Non-pigmented ciliary epithelial cell (primary cell): ENCODE measurements around a stretch of chr6.

DNA sequence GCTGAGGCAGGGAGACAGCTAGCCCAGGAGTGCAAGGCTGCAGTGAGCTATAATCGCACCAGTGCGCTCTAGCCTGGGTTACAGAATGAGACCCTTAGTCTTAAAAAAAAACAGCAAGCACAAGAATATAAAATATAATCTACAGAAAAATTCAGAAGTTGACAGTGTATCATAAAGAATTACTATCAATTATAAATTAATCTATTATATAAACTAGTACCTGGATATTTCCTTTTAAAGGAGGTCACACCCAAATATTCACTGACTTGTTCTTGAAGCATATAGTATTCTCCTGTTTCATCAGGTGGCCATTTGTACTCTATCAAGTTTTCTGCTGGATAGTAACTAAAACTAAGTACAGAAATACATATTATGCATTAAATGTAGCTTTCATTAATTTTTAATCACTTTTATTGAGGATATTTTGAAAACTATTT, 5.7 kb downstream of the PHF10 start:
- RRBS, result no CpG with 5 or more reads among the region's 2 CpGs

GRCh38 chr6:169832147-169832962, 80.9 kb downstream of the ERMARD start:
- RRBS, result no CpG with 5 or more reads among the region's 8 CpGs

DNA sequence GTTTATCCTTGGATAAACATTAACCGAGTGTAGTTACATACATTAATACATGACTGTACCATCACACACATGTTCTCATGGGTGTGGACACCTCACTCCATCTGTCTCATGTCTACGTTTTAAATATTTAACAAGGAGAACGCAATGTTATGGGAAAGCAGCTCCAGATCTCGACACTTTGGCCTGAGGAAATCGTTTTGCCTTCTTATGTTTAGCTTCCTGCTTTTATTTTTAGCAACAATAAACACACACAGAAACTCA, 110.7 kb downstream of the ERMARD start:
- RRBS, result no CpG with 5 or more reads among the region's 5 CpGs

GRCh38 chr6:169898855-169899526, 147.6 kb downstream of the ERMARD start:
- RRBS, result no CpG with 5 or more reads among the region's 34 CpGs

- RRBS, result no CpG with 5 or more reads among the region's 16 CpGs
These were observed 238.6 kb downstream of the ERMARD start for GRCh38 chr6:169990045-169990477.

DNA sequence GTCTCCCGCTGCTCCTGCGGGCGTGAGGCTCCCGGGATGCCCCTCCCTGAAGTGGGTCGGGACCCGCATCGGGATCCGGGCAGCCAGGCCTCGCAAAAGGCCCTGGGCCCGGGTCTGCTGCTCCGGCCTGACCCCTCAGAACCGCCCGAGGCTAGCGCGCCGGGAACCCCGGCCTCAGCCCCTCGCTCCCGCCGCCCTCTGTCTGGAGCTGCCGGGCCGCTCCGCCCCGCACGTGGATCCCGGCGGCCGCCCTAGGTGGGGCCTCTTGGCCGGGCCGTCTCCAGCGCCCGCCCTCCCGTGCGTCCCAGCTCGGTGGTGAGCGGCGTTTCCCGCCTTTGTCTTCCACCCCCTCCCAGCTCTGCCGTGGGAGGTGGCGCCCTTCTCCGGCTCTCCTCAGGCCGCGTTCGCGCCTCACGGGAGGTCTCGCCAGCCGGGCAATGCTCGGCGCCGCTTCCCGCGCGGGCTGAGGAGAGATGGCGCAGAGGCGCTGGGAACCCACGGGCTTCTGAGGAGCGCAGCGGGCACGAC, 267.7 kb downstream of the DLL1 start:
- RRBS, result 30% methylated on average over 33 of the region's 60 CpGs

DNA sequence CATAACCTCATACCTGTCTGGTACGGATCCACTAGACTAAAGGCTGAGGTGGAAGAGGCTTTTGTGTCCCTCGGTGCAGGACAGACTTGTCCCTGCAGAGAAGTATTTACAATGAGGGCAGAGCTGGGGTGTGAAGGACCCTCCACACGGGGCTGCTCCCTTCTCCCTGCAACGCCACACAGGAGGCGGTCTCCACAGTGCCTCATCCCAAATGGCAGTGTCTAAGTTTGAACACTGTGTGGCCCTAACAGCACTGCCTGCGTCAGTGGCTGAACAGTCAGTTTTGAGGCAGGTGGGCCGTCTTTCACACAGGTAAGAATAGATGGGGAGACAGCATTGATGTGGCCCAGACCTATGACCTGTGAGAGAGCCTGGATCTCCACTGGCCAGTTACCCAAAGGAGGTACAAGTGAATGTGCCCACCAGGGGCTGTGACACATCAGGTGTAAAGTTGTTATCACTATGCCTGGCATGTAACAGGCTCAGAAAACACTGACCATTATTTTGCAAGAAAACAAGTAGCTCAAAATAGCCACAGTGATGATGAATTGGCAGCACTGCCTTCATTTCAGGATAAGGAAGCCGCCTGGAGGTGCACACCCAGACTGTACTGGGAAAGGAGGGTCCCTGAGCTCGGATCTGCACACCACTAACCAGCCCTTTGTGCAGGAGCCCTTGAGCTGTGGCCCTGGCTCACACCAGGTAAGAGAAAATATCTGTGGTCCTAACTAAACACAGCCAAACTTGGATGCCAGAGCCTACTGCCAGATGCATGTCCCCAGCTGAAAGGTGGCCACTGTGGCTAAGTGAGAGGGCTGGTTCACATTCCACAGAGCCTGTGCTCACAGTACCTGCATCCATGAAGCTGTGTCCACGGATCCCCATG, 246.8 kb downstream of the DLL1 start:
- RRBS, result no CpG with 5 or more reads among the region's 10 CpGs

DNA sequence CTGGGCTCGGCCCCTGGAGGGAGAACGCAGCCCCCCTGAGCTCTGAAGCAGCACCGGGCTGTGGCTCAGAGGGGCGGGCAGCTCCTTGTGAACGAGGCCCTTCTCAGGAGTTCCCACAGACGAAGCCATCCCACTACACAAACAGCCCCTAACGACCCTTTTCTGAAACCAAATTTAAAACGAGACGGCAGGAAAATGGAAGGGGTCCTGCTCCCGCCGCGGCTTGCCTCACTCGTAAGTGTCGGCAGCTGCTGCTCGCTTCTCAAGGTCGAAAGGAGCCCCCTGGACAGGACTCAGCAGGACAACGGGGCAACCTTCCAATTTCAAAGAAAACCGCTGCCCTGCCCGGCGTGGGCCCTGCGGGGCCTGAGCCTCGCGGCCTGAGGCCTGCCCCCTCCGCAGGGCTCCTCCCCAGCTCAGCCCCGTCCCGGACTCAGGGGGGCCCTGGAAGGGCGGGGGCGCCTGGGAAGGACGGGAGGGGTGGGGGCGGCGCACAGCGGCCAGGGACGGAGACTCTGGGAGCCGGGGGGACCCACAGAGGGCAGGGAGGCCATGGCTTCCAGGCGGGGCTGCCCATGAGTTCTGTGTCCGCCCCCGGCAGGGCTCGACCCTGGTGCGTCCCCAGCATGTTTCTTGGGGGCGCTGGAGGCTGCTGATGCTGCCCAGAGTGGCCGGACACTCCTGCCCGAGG, 114.8 kb downstream of the DLL1 start:
- RRBS, result 7% methylated on average over 25 of the region's 42 CpGs

GRCh38 chr6:170179342-170179503, 111.7 kb downstream of the DLL1 start:
- RRBS, result no CpG with 5 or more reads among the region's 1 CpG

DNA sequence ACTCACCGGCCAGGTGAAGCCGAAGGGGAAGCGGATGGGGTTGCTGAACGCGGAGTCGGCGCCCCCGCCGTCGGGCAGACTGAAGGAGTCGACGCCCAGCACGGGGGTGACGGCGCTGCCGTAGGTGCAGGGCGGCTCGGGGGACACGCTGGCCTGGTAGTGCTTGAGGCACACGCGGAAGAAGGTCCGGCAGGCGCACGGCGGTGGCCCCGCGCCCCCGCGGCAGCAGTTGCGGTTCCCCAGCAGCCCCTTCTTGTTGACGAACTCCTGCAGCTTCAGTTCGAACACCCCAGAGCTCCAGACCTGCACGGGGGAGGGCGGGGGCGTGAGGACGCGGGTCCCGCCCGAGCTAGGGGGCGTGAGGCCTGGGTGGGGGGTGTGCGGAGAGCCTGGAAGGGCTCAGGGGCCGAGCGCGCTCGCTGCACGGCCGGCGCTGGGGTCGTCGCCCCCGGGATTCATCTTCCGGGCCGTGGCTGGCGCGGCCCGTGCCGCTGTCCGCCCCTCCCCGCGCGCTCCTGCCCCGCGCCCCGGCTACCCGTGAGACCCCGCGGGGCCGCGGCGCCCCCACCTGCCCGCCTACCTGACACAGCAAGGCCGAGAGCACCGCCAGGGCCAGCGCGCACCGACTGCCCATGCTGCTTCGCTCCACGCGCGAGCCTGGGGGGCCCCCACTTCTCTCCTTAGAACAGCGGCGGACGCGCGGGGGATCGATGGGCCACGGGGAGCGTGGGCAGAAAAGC, 1.2 kb downstream of the DLL1 start:
- RRBS, result 2% methylated on average over 13 of the region's 88 CpGs

DNA sequence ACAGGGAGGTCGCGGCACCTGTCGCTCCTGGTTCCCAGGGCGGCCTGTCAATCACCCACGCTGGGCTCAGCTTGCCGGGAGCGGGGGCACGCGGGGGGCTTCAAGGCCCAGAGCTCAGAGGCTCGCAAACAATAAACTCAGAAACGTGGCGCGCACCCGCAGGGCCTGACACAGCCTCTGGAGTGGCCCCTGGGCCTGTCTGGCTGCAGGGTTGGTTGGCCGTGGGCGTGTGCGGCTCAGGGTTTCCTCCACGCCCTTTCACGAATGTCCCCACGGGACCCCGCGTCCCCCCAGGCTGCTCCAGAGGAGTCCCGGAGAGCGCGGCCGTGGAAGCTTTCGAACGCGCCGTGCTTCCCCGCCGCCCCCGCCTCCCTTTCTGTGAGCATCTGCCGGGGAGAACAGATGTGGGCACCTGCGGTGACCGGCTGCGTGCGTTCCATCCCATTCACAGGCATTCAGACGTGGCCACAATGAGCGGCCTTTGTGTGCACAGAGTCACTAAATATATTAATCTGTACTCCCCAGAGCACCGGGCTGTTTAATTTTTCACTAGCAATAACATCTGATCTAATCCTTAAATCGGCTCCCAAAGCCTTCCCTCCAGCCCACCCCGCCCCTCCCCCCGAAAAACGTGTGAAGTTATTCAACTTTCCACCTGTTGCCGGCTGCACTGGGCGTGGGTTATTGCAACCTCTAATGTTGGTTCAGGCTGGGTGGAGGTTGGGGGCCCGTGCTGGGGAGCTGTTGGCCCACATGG, 6.3 kb upstream of the DLL1 start:
- RRBS, result 14% methylated on average over 16 of the region's 48 CpGs

- RRBS, result no CpG with 5 or more reads among the region's 9 CpGs
These were observed 62.6 kb downstream of the FAM120B start for GRCh38 chr6:170369021-170369710.